ENCODE data around the gene CTNNBIP1.

GRCh38 chr1:9240734-9241561 lies 6.4 kb downstream of the H6PD start:
- RRBS = no CpG with 5 or more reads among the region's 7 CpGs

GRCh38 chr1:9244200-9244677 lies 9.7 kb downstream of the H6PD start:
- RRBS = no CpG with 5 or more reads among the region's 5 CpGs

DNA sequence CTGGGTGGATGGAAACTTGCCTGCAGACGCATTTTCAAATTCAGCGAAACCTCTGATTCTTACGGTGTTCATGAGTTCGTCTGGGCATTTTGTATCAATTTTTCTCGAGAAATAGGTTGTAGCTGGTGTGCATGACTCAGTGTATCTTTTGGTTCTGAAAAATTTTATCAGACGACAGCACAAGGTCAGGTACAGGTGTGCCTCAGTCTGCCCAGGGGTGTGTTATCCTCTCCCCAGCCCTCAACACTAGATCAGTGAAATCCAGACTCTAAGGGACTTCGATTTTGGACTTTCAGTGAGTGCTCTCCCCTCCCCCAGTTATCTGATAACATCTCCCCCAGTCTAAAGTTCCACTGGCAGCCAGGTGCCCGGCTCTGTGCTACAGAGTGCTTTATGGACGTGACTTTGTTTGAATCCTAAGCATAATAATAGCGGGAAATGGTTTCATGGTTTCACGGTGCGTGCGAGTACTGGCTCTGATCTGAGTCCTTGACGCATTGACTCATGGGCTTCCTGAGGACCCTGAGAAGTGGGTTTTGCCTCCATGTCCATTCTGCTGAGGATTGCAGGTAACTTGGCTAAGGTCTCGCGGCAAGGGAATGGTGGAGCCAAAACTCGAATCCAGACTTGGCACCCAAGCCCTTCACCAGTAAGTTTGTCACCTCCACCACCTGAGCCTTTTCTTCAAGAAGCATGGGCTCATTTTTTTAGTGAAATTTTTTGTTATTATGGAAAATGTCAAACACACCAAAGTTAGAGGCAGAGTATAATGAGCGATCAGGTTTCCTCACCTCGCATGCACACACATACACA lies 3.2 kb downstream of the SPSB1 start:
- RRBS = no CpG with 5 or more reads among the region's 19 CpGs

- RRBS = no CpG with 5 or more reads among the region's 24 CpGs
Measured at GRCh38 chr1:9315256-9316063, 22.8 kb downstream of the SPSB1 start.

DNA sequence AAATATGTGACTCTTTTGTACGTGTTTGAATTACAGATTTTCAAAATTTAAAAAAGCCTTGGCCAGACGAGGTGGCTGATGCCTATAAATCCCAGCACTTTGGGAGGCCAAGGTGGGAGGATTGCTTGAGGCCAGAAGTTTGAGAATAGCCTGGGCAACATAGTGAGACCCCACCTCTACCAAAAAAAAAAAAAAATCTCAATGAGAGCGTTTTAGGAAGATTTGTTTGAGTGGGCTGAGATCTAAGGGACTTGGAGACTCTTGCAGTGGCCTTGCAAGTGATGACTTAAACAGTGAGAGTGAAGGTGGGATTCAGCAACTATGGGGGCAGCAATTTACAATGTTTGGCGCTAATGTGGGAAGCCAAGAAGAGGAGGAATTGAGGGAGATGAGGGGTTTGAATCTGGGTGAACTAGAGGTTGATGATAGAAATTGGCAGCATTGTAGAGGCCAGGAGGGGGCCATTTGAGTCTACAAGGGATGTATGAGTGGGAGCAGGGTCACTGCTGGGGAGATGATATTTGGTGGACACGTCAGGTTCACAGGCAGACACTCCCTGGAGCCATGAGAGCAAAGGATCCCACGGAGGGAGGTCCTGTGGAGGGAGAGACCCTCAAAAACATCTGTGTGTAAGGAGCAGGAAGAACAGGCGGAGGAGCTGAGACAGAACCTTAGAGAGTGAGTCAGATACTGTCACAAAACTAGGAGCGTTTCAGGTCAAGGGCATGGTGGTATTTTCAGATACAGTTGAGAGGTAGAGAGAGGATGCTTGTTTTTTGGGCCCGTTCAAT lies 39.5 kb downstream of the SPSB1 start:
- RRBS = no CpG with 5 or more reads among the region's 9 CpGs

DNA sequence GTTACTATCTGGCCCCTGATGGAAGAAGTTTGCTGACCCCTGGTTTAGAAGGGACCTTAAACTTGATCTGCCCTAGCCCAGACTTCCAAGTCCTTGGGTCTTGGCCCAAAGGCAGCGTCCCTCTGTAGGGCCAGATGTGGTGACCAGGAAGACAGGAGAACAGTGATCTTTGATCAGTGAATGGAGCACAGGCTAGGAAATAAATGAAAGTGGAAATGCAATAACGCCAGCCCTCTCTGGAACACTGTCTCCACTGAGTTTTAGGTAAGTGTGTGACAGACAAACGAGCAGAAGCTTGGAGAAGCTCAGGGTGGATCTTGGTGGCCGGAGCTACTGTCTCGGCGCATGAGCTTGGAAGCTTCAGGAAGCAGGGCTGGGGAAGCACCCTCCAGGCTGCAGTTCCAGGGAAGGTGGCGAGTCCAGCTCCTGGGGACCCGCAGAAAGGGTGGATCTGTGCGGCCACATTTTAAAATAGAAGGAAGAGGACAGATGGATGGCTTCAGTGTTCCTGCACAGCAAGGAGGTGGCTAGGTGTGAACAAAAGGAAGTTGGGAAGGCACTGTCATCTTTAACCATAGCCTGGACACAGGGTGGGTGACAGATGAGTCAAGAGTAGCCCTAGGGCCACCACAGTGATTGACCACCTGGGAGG lies 58.6 kb downstream of the SPSB1 start:
- RRBS = no CpG with 5 or more reads among the region's 9 CpGs

DNA sequence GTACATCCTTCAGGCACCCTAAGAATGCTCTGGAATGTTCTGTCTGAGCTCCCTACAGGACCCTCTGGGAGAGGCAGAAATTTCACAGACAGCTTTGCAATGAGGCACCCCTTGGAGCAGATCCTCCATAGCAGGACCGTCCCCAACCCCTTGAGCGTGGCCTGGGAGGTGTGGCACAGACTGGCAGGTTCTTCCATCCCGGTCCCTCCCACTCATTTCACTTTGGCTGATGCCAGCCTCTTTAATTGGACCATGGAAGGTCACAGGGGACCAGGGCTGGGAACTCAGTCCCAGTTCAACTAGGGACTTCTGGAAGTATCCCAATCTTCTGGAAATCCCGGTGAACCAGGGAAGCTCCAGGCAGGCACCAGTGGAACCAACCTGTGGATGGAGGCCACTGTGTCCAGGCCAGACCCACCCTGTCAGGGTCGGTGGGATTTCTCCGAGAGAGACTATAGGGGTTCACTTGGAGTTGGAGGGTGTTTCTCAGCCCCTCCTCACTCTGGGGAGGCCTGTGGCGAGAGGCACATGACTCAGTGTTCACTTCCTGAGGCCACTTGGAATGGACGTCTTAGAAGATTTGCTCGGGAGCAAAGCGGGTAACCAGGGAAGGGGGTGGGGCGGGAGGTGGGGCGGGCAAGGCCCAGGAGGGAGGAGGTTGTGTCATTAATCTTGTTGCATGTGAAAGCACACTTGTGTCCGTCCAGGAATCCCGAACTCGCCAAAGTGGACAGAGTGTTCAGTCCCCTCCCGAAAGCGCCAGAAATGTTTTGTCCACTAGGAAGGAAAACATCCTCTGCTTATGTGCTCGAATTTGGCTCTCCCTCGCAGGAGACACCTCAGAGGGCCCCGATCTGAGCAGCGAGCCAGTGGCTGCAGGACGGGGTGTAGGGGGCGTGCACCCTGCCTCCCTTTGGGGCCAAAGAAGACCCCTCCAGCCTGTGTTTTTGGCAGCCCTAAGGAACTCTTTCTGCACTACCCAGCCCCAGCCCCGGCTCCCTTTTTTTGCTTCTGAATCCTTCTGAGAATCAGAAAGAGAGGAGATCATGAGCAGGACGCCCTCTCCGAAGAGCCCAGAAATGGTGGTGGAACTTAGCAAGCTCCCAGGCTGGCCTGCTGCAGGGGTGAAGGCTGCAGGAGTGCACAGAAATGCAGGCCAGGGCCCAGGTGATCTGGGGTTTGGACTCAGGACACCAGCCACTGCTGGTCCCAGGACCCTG lies 84.1 kb downstream of the SPSB1 start:
- RRBS = no CpG with 5 or more reads among the region's 26 CpGs

GRCh38 chr1:9438368-9439146 lies 100.7 kb upstream of the SLC25A33 start:
- RRBS = no CpG with 5 or more reads among the region's 13 CpGs

DNA sequence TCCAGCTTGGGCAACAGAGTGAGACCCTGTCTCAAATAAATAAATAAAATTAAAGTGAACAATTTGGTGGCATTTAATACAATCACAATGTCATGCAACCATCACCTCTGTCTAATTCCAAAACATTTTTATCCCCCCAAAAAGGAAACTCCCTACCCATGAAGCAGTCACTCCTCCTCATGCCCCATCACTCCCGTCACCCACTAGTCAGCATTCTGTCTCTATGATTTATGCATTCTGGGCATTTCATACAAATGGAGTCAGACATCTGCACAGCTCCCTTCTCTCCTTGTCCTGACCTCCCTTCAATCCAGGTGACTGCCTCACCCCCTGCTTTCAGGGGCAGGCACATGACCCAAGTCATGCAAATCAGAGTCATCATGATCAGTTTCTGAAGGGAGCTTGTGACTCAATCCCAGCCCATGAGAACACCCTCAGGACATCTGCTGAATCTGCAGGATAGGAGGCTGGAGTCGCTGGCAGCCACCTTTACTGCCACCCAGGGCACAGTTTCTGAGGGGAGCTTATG lies 62.6 kb upstream of the SLC25A33 start:
- RRBS = no CpG with 5 or more reads among the region's 2 CpGs

DNA sequence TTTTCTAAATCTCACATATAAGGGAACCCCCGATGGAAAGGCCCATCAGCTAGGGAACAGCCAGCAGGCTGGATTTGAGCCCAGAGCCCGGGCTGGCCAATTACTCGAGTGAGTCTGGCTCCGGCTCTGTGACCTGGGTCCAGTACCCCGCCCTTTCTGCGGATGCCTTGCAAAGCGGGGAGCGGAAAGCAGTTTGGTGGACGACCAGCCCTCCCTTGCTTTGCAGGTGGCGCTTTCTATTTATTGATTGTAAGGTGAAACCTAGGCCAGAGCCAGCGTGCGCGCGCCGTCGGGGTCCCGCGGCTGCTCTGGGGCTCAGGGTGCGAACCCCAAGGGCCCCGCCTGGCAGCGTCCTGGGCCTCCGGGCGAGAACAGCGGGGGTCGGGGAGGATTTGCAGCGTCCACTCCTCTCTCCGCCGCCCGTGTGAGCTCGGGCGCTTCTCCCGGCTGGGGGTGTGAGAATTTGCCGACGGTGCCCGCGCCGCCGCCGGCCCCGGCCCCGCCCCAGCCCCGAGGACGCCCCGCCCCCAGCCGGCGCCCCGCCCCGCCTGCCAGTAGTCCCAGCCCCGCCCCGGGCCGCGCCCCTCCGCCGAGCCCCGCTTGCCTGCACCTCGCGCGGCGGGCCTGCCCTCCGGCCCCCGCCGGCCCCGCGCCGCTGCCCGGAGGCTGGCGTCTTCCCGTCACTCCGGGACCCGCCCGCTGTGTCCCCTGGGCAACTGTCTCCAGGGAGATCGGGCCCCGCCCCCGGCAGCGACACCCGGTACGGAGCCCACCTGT lies 37.6 kb downstream of the PIK3CD start:
- RRBS = 4% methylated on average over 46 of the region's 77 CpGs

- RRBS = 22% methylated on average over 3 of the region's 38 CpGs
Measured at GRCh38 chr1:9716989-9718344, 65.9 kb downstream of the PIK3CD start.

DNA sequence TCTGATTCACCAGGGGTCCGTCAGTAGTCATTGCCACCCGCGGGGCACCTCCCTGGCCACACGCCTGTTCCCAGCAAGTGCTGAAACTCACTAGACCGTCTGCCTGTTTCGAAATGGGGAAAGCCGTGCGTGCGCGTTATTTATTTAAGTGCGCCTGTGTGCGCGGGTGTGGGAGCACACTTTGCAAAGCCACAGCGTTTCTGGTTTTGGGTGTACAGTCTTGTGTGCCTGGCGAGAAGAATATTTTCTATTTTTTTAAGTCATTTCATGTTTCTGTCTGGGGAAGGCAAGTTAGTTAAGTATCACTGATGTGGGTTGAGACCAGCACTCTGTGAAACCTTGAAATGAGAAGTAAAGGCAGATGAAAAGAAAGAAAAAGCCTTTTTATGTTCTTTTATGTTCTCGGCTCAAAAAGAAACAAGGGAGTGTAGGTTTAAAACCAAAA lies 77.0 kb downstream of the PIK3CD start:
- RRBS = no CpG with 5 or more reads among the region's 16 CpGs

DNA sequence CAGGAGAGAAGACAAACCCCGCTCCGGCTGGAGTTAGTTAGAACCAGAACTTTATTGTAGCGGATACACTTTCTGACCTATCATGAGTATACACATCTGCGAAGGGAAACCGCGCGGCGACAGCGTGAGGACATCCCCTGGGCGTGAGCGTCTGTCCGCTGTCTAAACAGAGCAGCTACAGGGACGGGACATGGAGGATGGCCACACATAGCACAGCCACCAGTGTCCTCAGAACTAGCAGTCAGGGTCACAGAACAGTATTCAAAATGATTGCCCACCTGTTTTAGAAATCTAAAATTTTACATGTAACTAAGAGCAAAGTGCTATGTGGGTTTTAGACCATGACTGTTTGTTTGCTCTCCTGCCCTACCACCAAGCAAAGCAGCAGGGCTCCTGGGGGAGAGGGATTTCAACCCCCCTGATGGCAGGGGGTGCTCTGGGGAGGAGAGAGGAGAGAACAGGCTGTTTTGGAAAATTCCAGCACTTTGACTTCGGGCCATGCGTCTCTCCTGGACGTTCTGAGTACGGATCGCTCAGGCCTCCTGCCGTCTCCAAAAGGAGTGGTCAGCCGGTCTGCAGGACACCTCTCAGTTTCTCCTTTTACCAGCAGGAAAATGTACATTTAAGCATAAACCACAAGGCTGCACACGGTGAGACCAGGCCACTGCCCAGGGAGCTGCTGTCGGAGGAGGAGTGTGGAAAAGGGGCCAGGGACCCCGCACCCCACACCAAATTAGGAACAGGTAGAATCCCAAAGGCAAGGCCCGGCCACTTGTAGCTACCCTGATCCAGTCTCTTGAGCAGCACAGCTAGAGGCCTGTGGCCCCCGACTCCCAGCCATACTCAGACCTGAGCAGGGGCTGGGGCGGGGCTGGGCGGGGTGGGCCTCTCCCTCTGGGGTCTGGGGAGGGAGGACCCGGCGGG lies 77.7 kb downstream of the PIK3CD start:
- RRBS = no CpG with 5 or more reads among the region's 29 CpGs

DNA sequence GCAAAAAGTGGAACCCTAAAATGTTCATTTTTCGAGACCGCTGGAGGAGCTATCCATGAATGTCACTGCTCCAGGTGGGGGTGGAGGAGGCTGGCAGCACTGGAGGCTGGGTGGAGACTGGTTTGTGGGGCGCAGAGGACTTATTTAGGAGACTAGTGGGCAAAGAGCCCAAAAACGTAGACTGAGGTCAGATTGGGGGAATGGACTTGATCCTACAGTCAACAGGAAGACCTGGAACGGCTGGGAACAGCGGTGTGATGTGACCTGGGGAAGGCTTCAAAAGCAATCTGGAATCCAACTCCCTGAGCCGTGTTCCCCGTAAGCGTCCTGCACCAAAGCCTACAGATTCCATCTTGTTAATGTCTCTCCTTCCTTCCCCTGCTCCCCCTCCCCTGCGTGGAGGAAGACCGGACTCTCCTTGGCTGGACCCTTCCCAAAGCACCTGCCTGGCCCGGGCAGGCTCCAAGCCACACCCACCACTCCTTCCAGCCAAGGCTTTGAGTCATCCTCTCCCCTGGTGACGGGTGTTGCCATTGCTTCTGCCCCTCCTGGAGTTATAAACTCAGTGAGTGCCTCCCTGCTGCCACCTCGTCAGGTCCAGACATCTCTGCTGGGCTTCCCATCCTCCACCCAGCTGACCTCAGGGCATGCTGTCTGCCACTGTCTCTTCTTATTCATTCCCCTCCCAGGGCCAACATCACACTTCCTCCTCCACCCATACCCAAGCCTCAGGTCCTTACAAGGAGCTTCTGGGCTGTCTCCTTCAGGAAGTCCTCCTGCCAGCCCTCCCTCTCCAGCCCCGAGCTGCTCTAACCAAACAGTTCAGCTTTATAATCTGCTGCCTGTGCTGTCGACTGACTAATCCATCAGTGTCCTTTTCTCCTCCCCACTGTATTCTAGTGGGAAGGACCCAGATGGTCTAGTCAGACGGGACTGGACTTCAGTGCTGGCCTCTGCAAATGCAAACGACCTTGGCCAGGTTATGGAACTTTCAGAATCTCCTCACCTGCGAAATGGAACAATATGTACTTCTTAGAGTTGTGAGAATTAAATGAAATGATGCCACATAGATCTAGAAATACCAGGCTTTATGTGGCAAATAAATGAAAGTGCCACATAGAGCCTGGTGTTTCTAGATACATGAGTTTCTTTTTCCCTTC lies 1.7 kb upstream of the CLSTN1 start:
- RRBS = no CpG with 5 or more reads among the region's 19 CpGs

GRCh38 chr1:9849903-9850449 lies 26.2 kb upstream of the CLSTN1 start:
- RRBS = no CpG with 5 or more reads among the region's 10 CpGs

- RRBS = no CpG with 5 or more reads among the region's 9 CpGs
Measured at GRCh38 chr1:9852433-9852879, 28.7 kb upstream of the CLSTN1 start.

GRCh38 chr1:9909921-9910451 lies at the start of gene CTNNBIP1:
Gene CTNNBIP1 (minus strand): TSS chr1:9910269.
- RRBS = 3% methylated on average over 12 of the region's 81 CpGs

GRCh38 chr1:9992797-9993397 lies 4.1 kb upstream of the RBP7 start:
- RRBS = no CpG with 5 or more reads among the region's 11 CpGs

DNA sequence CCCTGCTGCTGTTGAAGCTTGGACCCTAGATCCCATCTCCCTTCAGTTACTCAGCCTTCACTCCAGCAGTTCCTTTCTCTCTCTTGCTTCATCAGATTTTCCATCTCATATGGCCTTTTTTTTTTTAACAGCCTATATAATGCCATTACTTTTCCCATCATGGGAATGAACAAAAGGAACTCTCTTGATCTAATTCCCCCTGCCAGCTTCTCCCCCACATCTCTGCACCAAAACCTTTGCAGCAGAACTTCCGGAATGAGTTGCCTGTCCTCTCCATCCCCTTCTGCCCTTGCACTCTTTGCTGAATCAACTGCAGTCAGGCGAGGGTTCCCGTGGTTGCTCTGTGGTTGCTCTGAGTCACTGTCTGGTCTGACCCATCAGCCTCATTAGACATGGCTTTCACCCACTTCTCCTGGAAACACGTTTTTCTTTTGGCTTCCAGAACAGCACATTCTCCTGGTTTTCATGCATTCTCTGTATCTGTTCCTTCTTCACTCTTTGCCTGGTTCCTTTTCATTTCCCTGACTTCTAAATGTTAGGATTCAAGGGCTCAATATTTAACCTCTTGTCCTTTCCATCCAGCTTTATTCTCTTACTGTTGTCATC lies 41.6 kb downstream of the UBE4B start:
- RRBS = no CpG with 5 or more reads among the region's 4 CpGs

- RRBS = 3% methylated on average over 7 of the region's 51 CpGs
Measured at GRCh38 chr1:10209543-10210414, 591 bp upstream of the KIF1B start.